ENCODE measurements around a stretch of chr18.

DNA sequence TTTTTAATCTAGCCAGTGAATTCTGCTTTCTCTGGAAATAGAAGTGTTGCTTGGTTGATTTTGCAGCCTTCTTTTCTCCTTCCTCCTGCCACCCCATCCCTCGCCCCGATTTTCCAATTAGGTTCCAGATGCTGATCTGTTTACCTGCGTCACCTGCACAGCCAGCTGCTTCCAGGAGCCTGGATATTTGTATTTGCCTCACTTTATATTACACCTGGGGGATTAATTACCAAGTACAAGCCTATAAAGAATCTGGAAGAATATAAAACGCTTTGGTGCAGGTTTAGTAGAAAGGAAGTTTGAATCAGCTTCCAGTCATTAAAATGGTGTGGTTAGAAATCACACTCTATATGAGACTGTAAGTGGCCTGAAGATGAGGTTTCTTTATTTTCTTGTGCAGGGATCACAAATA, 234.5 kb downstream of the SOCS6 start:
- PRO-cap, 2 experiments = no peak in any of the 2 experiments

- PRO-cap, 2 experiments = no peak in any of the 2 experiments
Observed at GRCh38 chr18:70641226-70641682, 352.4 kb downstream of the SOCS6 start.

- PRO-cap, 2 experiments = no peak in any of the 2 experiments
Observed at GRCh38 chr18:71212356-71213005, 923.6 kb downstream of the SOCS6 start.

GRCh38 chr18:72208889-72209727, 335.0 kb downstream of the CBLN2 start:
- PRO-cap, 2 experiments = no peak in any of the 2 experiments

GRCh38 chr18:72868476-72869437, 970 bp upstream of the NETO1 start:
- PRO-cap, 2 experiments = no peak in any of the 2 experiments

DNA sequence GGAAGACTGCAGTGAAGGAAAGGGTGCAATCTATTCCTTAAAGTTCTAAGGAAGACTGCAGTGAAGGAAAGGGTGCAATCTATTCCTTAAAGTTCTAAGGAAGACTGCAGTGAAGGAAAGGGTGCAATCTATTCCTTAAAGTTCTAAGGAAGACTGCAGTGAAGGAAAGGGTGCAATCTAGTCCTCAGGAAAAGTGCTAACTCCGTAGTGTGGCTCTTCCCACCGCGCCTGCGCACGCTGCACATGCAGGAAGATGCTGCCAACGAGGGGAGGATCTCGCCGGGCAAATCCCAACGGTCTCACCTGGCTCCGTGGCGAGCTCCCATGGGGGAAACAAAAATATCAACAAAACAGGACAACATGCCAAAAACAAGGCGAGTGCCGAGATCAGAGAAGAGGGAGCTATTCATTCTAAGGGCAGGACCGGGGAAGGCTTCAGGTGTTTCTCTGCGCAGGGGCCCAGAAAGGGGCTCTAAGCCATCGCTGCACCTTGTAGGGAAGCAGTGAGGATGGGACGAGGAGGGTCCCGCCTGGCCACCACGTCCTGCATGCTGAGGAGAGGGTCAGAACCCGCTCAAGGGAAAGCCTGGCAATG, 24.4 kb downstream of the TIMM21 start:
- PRO-cap, 2 experiments = no peak in any of the 2 experiments

DNA sequence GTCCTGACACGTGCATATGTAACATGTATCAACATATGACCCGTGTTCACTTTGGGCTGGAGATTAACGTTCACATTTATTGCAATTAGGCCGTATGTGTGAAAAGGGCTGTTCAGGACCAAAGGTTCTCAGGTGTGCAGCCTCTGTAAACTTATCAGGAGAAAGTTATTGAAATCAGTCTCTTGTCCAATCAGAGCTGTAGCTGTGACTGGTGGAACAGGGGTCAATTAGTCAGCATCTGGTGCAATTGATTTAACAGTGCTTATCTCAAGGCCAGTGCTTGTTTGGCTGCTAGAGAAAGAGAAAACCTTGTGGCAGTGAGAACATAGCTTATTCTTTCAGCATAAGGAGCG, 66.6 kb downstream of the CYB5A start:
- PRO-cap, 2 experiments = no peak in any of the 2 experiments

DNA sequence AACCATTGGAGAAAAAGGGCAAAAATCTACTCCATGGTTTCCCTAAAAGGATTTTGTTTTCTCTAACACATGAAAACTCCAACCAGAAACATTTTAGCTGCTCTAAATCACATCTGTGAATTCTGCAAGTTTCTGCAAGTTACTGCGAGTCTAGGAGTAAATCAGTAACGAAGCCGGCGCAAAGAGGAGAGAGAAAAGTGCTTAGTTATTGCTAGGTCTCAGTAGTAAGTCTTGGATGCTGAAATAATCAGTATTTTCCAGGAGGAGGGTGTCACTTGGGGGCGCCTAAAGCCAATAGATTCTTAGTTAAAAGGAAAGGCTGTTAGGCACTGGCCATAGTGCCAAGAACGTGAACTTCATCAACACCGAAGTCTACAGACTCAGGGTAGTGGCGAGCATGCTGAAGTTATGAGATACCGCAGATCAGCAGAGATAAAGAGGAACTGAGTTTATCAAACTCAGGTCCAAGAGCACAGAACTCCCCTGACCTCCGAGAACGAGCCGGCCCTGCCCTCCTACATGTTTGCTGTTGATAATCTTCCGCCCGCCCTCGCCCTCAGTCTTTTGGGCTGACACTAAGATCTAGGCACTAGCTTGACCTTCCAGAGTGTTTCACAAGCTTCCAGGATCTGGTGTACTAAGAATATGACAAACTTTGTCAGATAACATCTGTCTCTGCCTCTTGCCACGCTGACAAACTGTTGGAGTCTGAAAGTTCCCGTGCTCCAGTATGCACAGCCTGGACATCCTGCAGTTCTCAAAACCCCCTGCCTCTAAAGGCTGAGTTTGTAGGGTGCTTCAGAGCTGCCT, 49.3 kb downstream of the CYB5A start:
- PRO-cap, 2 experiments = no peak in any of the 2 experiments

DNA sequence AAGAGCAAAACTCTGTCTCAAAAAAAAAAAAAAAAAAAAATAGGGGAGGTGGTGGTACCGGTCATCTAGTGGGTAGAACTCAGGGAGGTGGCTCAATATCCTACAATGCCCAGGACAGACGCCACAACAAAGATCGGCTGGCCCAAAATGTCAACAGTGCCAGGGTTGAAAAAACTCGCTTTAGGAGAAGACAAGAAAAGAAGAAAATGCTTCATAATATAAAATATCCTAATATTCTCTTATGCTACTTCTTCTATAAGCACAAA, 2.1 kb downstream of the CYB5A start:
- PRO-cap, 2 experiments = no peak in any of the 2 experiments

- PRO-cap, 2 experiments = no peak in any of the 2 experiments
Observed at GRCh38 chr18:74489747-74490320, 6.3 kb upstream of the CNDP2 start.

- PRO-cap, 2 experiments = no peak in any of the 2 experiments
Observed at GRCh38 chr18:74546512-74547552, 12.5 kb downstream of the CNDP1 start.

DNA sequence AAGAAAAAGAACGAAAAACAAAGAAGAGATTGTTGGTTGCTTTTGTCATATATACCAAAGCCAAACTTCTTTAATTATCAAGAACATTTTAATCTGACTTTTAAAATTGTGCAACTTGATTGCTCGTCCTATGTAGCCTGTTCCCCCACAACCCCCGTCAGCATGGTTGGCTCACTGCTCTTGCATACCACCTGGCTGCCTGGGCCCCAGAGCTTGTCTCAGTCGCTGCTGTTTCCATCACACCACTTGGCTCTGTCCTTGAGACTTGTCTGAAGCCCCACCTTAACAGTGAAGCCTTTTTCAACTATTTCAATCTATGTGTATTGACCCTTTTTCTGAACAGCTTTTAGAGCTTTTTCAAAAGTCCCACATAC, 270.8 kb downstream of the ZNF407 start:
- PRO-cap, 2 experiments = no peak in any of the 2 experiments

GRCh38 chr18:75161518-75162216, 47.3 kb downstream of the PTGR3 start:
- PRO-cap, 2 experiments = no peak in any of the 2 experiments

DNA sequence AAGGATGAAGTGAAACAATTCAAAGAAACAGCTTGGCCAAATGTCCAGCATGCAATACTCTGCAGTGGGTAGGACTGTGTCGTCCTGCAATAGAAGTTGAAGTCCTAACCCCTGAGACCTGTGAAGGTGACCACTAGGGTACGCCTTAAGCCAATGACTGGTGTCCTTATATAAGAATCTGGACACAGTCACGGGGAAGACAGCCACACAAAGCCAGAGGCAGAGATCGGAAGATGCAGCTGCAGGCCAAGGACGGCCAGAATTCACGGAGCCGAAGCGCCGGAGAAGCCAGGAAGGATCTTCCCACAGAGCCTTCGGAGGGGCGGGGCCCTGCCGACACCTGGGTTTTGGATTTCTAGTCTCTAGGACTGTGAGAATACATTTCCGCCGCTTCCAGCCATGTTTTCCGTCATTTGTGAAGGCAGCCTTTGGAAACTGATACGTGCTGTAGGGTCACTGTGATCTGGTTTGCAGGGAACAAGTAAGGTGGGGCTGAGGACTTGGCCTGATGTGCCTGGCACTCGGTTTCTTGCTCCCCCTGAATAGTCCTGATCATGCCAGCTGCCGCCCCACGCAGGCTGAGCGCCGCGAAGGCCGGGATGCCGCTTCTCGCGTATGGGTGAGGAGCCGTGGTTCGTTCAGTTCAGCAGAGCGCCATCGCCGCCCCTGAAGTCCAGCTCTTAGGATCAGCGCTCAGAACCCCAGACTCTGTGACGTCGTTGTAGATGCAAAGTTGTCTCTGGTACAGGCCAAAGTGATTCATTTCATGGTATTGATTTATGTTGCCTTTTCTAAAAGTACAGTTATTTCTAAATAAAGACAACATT, 38.7 kb downstream of the PTGR3 start:
- PRO-cap, 2 experiments = no peak in any of the 2 experiments

GRCh38 chr18:75226162-75226951, 15.8 kb downstream of the TSHZ1 start:
- PRO-cap, 2 experiments = no peak in any of the 2 experiments

GRCh38 chr18:76064956-76065329, 430.1 kb downstream of the ZNF516 start:
- PRO-cap, 2 experiments = no peak in any of the 2 experiments

DNA sequence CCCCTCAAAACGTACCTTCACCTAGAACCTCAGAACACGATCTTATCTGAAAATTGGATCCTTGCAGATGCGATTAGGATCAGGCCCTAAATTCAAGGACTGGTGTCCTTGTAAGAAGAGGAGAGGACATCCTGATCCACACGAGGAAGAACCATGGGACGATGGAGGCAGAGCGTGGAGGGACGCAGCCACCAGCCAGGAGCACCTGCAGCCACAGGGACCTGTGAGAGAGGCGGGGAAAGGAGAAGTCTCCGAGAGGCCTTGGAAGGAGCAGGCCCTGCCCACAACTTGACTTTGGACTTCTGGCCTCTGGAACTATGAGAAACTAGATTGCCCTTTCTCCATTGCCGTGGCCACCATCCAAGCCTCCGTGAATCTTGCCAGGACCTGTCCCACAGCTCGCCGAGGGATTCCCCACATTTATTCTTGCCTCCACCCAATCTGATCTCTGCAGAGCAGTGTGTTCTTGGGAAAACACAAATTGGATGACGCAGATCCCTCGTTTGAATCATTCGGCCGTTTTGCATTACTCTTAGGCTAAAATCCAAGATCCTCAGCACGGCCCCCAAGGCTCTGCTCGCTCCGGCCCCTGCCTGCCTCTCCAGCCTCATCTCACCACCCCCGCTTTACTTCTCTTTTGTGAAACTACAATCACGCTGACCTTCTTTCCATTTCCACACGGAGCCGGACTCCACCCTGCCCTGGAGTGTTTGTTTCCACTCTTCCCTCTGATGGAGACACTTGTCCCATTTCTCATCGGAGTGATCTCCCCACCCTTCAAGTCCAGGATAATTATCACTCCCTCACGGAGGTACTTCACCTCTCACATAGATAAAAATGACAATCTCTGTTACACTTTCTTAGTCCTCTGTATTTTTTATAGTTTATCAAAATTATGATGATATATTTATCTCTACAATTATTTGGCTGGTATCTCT, 364.2 kb downstream of the ZNF516 start:
- PRO-cap, 2 experiments = no peak in any of the 2 experiments

GRCh38 chr18:76408427-76409024, 86.5 kb downstream of the ZNF516 start:
- PRO-cap, 2 experiments = no peak in any of the 2 experiments

- PRO-cap, 2 experiments = no peak in any of the 2 experiments
Observed at GRCh38 chr18:76670547-76670901, 151.8 kb upstream of the ZNF236 start.

- PRO-cap, 2 experiments = no peak in any of the 2 experiments
Observed at GRCh38 chr18:76679810-76680647, 142.3 kb upstream of the ZNF236 start.

Measured in cytotoxic T cell (primary cell).